ENCODE results near the genes MAGEB17 and CTPS2.

- RRBS = no CpG with 5 or more reads among the region's 7 CpGs
Measured at GRCh38 chrX:15158631-15159378, 111.1 kb downstream of the ASB9 start.

GRCh38 chrX:15310079-15310668 is 5.3 kb downstream of the ASB11 start:
- RRBS = no CpG with 5 or more reads among the region's 5 CpGs

- RRBS = no CpG with 5 or more reads among the region's 46 CpGs
Measured at GRCh38 chrX:15674563-15675251, 10.1 kb upstream of the CLTRN start.

- RRBS = no CpG with 5 or more reads among the region's 3 CpGs
Measured at GRCh38 chrX:15856472-15857017, 1.9 kb upstream of the AP1S2 start.

DNA sequence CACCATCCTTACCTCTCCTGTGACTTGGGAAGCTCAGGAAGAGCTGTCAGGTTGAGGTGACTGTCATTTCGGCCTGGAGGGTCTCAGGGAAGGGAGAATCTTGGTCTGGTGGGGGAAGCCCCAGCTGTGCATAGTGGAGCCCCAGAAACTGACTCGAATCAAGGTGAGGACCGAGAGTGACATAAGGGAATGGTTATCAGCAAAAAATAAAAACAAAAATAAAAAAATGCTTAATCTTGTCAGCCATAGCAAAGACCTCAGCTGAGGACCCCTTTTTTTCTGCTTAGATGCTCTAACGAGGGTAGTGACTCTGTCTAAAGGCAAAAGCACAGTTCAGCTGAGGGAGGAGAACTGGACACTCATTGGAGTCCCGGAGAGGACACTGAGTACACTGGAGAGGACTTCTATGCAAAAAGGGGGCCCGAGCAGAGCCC is at the start of gene MAGEB17:
Gene MAGEB17, plus strand, starts transcription at position 287 of the 434 bp plus-strand sequence.
- RRBS = no CpG with 5 or more reads among the region's 6 CpGs

DNA sequence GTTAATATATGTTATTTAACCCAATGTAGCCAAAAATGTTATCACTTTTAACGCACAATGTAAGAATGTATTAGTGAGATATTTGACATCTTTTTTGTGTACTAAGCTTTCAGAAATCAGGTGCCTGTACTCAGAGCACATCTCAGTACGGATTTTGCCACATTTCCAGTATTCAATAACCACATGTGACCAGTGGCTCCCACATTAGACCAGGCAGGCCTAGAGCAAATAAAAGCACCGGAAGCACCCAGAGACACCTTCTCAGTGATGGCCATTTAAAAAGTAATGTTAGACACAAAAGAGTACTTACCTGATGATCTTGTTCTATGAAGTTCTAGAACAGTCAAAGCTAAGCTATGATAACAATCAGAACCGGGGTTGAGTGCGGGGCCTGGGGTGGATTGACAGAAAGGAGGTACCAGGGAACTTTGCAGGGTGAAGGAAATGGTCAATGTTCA is 1.2 kb downstream of the CTPS2 start:
- RRBS = 85% methylated on average over 2 of the region's 5 CpGs

DNA sequence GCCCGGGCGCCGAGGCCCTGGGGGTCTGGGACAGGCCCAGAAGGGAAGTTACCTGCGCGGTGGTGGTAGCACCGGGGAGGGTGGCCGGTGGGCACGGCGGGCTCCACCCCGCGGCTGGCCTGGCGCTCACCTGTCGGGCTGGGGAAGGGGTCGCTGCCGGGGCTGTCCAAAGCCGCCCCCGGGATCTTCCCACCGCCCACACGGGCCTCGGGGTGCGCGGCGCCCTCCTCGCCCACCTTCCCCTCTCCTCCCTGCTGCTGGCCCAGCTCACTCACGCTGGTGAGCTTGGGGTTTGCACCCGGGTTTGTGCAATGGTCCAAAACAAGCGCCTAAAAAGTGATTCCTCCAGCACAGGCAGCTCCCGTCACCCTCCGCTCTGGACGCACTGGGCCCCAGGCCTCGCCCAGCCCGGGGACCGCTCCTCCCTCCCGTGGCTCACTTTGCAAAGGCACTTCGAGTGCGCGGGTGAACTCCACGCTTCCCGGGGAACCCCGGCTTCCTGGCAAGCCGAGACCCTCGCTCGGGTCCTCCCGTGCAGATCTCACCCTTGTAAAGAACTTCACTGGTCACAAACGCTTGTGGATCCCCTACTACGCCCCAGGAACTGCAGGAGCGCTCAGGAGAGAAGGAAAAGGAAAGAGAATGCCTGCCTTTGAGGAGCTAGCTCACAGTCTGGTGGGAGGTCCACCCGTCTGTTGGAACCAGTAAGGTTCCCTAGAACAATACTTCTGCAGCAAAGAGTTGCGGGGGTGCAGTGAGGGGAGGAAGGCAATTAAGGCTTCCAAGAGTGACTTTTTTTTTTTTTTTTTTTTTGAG is at the start of gene CTPS2:
Gene CTPS2, minus strand, starts transcription at position 387 of the 816 bp plus-strand sequence.
- RRBS = 1% methylated on average over 32 of the region's 49 CpGs

- RRBS = no CpG with 5 or more reads among the region's 7 CpGs
Measured at GRCh38 chrX:16761421-16762442, 24.5 kb upstream of the TXLNG start.

DNA sequence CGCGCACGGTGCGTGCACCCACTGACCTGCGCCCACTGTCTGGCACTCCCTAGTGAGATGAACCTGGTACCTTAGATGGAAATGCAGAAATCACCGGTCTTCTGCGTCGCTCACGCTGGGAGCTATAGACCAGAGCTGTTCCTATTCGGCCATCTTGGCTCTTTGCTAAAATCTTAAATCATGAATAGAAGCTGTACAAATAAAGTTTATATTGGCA is 26.7 kb upstream of the NHS start:
- RRBS = no CpG with 5 or more reads among the region's 10 CpGs

GRCh38 chrX:17529299-17529776 is 154.3 kb downstream of the NHS start:
- RRBS = no CpG with 5 or more reads among the region's 6 CpGs

GRCh38 chrX:17632948-17633306 is 104.4 kb upstream of the SCML1 start:
- RRBS = no CpG with 5 or more reads among the region's 3 CpGs

DNA sequence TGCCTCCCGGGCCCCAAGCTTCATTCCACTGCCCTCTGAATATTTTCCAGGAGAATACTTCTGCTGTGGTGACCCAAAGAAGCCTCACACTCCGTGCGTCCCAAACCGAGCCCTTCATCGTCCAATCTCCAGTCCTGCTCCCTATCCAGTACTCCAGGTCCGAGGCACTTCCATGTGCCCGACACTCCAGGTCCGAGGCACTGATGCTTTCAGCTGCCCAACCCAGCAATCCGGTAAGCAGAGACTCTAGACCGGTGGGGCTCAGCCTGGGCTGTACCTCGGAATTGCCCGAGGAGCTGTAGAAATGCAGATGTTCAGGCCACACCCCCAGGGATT is 21.6 kb downstream of the RS1 start:
- RRBS = no CpG with 5 or more reads among the region's 12 CpGs

- RRBS = 20% methylated on average over 4 of the region's 21 CpGs
Measured at GRCh38 chrX:18674400-18674819, 2.5 kb upstream of the RS1 start.

DNA sequence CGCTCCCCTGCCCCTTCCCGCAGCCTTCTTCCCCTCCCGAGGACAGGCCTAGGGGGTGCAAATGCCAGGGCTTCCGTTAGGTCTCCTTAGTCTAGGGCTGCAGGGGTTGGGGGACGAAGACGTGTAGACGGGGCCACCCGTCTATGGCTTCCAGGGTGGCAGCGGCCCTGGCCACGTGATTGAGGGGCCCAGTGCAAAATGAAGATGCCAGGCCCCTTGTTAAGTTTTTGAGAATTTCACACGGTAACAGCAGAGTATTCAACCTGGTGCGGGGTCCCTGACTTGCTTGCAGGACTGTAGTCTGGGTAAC is 3.5 kb upstream of the RS1 start:
- RRBS = no CpG with 5 or more reads among the region's 12 CpGs

- RRBS = no CpG with 5 or more reads among the region's 9 CpGs
Measured at GRCh38 chrX:18919956-18920502, 63.9 kb downstream of the PHKA2 start.

GRCh38 chrX:19142825-19143187 is 20.5 kb upstream of the ADGRG2 start:
- RRBS = no CpG with 5 or more reads among the region's 24 CpGs

- RRBS = no CpG with 5 or more reads among the region's 11 CpGs
Measured at GRCh38 chrX:19545855-19546208, 30.5 kb upstream of the MAP3K15 start.

GRCh38 chrX:20234605-20235367 is 31.9 kb downstream of the RPS6KA3 start:
- RRBS = no CpG with 5 or more reads among the region's 2 CpGs

- RRBS = 64% methylated on average over 8 of the region's 34 CpGs
Measured at GRCh38 chrX:20265956-20266369, 746 bp downstream of the RPS6KA3 start.